ENCODE measurements around the gene SLC38A9.

- RRBS, result no CpG with 5 or more reads among the region's 8 CpGs
These were observed 79.1 kb upstream of the ITGA2 start for GRCh38 chr5:52909947-52910577.

- RRBS, result no CpG with 5 or more reads among the region's 5 CpGs
These were observed 68.9 kb upstream of the ITGA2 start for GRCh38 chr5:52920174-52920694.

- RRBS, result no CpG with 5 or more reads among the region's 4 CpGs
These were observed 66.7 kb upstream of the ITGA2 start for GRCh38 chr5:52922299-52922985.

GRCh38 chr5:52989701-52990679 is 838 bp downstream of the ITGA2 start:
- RRBS, result no CpG with 5 or more reads among the region's 32 CpGs

DNA sequence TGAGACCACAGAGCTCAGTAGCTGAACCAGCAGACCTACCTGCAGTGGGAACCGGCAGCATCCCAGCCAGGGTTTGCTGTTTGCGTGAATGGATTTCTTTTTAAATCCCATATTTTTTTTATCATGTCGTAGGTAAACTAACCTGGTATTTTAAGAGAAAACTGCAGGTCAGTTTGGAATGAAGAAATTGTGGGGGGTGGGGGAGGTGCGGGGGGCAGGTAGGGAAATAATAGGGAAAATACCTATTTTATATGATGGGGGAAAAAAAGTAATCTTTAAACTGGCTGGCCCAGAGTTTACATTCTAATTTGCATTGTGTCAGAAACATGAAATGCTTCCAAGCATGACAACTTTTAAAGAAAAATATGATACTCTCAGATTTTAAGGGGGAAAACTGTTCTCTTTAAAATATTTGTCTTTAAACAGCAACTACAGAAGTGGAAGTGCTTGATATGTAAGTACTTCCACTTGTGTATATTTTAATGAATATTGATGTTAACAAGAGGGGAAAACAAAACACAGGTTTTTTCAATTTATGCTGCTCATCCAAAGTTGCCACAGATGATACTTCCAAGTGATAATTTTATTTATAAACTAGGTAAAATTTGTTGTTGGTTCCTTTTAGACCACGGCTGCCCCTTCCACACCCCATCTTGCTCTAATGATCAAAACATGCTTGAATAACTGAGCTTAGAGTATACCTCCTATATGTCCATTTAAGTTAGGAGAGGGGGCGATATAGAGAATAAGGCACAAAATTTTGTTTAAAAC is 18.8 kb downstream of the MOCS2 start:
- RRBS, result no CpG with 5 or more reads among the region's 6 CpGs

GRCh38 chr5:53479038-53479373 is 1.4 kb upstream of the FST start:
- RRBS, result no CpG with 5 or more reads among the region's 7 CpGs

DNA sequence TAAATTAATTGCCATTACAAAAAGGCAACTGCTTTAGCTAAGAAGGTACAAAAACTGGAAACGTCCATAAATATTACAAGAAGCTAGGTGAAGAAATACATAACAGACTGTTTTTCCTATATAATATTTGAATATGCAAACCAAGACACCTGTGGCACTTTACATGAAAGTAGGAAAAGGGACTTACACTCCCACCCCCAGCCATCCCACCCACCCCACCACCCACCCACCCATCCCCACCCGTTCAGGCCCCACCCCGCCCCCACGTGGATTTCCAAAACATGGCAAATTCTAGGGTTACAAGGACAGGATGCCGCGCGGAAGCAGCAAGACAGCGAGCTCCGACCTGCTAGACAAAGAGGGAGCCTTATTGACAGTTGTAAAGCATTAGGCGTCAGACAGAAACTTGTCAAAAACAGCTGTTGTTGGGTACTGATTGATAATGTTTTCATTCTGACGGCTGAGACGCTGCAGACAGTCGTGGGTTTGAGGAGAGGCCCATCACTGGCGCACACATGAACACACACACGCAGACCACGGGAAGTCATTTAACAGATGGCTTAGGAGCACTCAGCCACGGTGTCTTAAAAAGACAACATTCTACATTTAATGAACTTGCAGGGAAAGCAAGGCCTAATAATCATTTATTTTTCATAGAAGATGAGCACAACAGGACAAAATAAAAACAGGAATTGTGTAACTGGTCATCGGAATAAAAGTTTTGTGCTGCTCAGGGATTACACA is 323.9 kb downstream of the NDUFS4 start:
- RRBS, result no CpG with 5 or more reads among the region's 18 CpGs

- RRBS, result no CpG with 5 or more reads among the region's 1 CpG
These were observed 265.2 kb downstream of the ARL15 start for GRCh38 chr5:54045291-54045505.

DNA sequence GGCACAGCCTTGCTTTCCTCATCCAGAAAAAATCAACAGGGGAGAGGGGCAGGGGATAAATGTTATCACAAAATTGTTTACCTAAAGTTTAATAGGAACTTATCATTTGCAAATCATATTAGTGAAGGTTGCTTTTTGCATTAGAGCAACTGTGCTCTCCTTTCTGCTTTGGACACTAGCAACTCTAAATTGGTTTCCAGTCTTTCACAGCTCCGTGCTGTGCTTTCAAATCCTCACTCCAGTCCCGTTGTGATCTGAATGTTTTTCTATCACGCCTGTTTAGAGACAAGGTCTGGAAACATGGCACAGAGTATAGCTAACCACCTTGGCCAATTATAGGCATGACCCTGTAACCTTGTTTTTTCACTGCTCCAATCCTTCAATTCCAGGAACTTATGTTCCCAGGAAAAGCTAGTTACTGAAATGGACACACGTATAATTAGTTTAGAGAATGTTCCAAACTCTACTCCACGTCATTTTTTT is 55.6 kb downstream of the ARL15 start:
- RRBS, result no CpG with 5 or more reads among the region's 5 CpGs

DNA sequence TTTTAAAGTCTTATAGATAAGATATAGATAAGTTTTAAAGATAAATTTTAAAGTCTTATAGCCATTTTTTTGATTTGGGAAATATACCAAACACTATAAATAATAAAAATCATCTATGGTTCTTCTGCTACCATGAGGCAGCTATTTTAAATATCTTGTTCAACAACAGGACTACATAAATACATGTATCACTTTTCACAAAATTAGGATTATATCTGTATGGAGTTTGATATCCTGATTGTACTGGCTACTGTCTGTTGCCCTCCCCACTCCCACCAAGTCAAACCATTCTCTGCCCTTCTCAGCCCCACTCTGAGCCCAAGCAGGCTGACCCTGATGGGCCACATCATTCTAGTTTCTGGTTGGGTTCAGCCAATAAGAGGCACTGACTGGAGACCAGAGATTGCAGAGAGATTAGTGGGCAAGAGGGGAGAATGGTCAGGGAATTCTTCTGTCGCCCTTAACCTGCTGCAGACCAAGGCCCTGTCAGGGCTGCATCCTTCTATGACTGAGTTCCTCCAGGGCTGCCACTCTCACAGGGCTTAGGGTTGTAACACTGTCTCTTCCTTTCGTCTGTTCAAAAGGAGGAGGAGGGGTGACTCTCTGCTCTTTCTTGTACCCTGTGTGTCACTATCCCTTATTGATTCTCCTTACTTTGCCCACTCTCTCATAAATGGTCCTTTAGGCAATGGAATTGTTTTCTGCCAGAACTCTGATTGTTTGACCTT is 2.7 kb downstream of the HSPB3 start:
- RRBS, result no CpG with 5 or more reads among the region's 2 CpGs

- RRBS, result no CpG with 5 or more reads among the region's 5 CpGs
These were observed 3.4 kb downstream of the HSPB3 start for GRCh38 chr5:54458987-54459267.

DNA sequence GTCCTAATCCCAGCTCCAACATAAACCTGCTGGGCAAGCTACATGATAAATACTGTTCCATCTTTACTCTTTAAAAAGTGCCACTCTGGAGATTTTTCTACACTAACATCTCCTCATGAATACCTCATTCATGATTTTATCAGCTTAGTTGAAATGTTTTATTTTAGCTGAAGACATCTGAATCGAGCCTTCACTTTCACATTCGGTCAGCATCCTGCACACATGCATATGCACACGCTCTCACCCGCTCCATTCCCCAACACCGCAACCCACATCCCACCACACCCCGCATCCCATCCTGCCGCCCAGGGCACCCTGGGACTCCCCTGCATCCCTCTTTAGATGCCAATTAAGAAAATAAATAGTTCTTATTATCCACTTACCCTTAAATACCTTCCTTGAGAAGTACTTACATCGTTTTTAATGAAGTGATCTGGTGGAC is 38.0 kb downstream of the GZMK start:
- RRBS, result no CpG with 5 or more reads among the region's 8 CpGs

DNA sequence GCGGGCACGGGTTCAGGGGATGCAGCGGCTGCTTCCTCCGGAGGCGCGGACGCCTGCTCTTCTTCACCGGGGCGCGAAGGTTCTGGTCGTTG is 189 bp downstream of the CCNO start:
- RRBS, result 2% methylated on average over 8 of the region's 11 CpGs

DNA sequence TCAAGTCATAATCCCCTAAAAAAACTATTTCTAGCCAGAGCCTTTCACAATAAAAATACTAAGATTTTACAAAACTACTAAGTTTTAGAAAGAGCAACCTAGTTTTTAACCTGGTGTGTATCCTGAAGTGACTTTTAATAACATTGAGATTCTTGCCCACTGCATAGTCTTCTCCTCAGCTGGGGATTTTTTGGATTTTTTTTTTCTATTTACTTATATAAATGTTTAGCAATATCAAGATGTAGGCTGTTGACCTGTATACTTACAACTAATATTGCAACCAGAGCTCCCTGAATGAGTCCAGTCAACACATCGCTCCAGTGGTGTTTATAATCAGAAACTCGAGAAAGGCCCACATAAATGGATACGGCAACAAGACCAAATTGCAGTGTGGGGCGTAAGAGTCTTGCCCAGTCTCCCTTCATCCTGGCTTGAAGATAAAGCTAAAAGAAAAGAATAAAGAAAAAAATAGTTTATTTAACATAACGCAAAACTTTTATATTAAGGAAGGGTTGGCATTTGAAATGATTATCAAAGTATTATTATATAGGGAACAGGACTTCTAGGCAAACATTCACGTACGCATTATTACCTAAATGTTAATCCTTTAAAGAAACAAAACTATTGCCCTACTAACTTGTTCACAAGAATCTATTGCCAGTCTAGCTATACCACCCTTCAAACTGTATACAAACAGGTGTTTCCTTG is 109.0 kb downstream of the PLPP1 start:
- RRBS, result no CpG with 5 or more reads among the region's 7 CpGs

DNA sequence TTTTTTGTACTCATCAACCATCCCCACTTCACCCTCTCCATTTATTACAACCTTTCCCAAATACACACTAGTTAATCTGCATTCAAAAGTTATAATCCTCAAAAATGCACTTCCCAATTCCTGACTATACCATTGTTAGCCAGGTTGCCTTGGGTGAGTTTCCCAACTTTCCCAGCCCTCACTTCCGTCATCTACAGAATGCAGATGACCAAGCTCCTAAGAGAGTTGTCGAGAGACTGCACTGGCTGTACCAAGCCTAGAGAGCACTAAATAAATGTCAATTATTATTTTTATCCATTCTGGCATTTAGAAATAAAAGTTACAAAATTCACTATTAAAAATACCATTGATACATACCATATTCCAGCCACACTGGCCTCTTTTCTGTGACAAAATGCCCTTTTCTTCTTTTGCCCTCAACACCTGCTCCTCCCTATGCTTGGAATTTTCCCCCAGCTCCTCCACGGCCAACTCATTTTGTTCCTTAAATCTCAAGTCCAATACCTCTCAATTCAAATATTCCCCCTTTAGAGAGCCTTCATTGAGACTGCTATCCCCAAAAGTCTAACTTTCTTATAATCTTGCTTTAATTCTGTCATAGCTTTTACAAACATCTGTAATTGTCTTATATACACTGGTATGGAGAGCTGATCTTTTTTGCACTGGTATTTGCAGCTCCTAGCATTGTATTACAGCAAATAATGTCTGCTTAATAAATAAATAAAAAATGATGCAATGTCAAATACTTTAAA is 11.2 kb downstream of the PLPP1 start:
- RRBS, result no CpG with 5 or more reads among the region's 3 CpGs

DNA sequence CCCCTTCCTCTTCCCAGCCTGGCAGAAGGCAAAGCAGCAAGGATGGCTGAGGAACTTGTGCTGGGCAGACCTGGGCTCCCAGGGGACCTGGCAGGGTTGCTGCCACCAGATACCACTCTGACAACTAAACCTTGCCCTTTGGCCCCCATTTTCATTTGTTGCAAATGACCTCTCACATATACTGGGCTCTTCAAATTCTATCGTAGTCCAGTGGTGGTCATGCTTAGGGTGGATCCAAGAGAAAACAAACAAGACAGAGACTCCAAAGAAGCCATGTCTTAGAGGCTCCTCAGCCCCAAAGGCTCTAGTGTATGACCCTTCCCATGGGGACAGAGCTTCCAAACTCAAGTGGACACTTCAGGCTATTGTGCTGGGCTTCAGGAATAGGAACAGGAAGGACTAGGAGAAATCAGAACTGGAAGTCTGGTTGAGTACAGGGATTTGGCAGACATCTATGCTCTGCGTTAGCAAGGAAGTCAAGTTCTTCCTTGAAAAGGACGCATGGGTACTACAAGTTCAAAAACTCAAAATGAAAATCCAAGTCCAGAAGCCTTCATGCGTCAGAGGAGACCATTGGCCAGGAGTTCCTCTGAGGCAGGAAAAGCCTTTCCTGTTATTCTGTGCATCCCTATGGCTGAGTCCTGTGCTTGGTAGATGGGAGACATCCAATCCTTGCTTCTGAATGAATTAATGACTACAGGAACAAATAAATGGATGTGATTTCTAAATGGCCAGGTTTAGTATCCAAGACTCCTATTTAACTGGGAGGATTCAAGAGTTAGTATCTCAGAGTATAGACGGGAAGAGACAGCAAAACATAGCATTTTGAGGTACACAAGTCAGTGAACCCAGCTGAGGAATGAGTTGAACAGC is 64.7 kb upstream of the PLPP1 start:
- RRBS, result no CpG with 5 or more reads among the region's 5 CpGs

DNA sequence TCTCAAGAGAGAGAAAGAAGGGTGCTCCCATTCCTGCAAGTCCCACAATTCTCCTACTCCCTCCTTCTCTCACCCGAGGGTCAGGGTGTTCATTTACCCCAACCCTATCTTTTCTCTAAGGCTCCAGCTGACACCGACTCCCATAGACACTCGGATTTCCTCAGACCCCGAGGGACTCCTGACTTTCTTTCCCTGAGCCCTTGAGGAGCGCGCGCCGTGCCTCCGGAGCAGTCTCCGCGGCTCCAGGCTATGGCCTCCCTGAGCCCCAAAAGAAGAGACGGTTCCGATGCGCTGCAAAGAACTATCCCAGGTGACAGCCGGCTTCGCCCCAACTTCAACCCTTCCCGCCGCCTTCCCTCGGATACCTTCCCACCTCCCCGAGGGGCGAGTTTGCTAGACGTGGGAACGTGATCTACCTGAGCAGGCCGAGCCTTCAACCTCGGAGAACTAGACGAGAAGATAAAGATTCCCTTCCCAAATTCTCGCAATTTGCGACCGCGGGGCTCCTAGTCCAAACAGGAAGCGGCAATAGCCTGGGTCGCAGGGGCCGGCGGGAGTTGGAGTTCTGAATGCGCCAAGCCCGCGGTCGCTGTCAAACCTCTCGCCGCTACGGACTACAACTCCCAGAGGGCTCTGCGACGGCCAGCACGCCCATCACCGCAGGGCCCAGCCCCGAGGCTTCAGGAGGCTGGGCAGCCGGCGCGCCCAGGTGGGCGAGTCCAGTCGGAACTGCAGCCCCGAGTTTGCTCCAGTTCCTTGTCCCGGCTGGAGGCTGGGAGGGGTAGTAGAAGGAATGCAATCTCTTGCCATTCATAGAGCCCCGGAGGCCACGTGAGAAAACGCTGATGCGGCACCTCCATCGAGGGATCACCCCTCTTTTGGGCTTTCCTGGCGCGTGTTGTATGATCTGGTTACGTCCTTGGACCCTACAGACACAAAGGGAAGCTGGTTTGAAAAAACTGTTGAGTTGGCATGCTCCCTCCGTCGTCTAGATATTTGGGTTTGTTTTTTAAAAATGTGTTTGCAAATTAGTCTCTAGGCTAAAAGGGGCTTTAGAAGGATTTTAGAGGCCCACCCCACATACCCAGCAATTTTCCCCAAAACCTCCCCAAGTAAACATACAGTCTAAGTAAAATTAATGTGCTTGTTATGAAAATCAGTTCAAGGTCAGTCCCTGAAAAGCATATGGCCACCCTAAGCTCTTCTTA is at the start of gene SLC38A9:
SLC38A9 (minus strand) TSS at position 524 of the 1,208 bp plus-strand sequence.
- RRBS, result 1% methylated on average over 13 of the region's 63 CpGs

DNA sequence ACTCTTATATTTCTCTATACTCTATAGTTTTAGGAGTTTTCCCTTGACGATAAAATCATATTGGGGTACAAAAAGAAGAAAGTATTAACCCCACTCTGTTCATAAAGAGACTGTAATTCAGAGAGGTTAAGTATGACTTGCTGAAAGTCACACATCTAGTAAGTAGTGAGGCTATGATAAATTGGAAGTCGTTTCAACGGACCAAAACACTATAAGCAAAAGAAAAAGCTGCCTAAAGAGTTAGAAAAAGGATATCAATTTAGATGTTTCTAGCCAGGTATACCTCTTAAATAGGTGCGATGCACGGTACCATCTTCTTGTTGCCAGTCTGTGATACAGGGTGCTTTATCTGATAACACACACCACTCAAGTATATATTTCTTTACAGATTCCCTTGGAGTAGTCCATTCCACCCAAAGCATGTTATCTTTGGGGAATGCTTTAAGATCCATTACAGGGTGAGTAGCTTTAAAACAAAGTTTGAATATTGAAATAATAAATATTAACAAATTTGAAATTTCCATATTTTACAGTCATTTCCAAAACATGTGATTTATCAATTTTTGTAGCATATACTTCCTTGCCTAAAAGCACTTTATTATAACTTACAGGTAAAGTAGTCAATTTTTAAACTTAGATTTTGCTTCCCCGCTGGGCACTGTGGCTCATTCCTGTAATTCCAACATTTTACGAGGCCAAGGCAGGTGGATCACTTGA is 40.1 kb downstream of the IL6ST start:
- RRBS, result no CpG with 5 or more reads among the region's 7 CpGs